ENCODE measurements around the genes DEFB126 and TCF15.

GRCh38 chr20:142514-142793, at the start of gene DEFB126:
Gene DEFB126 (plus strand): TSS chr20:142590.
- PRO-cap: no peak

DNA sequence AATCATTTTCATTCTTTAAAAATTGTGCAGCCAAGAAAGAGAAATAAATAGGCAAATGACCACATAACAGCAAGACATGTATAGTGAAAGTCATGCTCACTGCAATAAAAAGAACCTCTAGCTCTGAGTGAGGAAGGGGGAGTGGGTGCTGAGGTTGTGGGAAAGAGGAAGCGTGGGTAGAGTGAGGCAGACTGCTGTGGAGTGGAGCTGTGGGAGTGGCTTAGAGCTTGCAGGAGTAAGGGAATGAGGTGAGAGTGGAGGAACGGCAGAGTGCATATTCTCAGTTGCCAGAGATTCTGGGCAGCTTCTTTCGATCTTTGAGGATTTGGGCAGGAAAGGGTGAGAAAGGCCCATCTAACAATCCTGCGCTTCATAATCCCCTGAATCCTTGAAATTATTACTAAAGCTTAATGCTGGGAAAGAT, 10.5 kb downstream of the DEFB129 start:
- PRO-cap: no peak

- PRO-cap: no peak
These were observed 4.3 kb downstream of the SOX12 start for GRCh38 chr20:329394-330359.

- PRO-cap: bidirectional peak, plus-strand start at chr20:408098, minus-strand start at chr20:407922
These were observed 904 bp upstream of the RBCK1 start for GRCh38 chr20:406792-407998.

DNA sequence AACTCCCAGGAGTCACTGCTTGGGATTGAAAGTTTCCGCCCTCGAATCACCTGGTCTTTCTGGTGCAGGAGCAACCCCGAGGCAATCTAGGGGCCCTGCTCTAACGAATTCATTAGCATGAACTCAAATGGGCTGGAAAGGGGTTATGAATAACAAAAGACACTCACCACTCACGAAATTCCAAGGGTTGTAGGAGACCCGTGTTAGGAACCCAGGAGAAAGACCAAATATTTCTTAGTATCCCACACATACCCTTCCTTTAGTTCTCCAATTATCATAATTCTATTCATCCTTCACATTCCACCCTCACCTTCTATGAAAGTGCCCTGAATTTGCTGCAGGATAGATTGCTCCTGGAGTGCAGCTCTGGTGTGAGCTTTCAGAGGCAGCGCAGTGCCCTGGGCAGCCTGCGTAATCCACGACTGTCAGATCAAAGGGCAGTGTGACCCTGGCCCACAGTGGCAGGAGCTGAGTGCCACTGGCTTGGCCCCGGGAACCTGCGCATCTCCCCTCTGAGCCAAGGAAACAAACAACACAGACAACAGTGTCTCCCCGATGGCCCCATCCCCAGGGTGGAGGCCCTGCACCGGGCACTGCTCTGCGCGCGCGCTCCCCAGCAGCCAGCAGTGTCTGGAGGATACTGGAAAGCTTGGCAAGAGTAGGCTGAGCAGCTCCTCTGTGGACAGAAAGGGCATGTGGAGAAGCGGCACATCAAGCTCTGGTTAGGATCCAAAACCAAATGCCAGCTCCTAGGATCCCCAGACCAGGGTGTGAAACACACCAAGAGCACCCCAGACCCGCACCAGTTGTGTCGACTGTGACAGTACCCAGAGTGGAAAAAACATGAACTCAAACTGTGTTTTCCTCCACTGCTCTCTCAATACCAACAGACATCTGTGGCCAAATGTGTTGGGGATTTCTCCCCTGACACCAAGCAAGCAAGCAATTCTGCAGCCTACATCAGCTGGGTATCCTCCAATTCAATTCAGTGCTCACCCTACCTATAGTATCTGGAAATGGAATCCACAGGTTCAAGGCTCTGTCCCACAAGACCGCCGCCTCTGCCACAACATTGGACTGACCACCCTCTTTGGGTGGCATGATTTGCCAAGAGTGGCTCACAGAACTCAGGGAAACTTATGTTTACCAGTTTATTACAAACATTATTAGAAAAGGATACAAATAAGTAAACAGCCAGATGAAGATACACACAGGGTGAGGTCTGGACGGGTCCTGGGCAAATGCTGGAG, 26.7 kb downstream of the RBCK1 start:
- PRO-cap: no peak

DNA sequence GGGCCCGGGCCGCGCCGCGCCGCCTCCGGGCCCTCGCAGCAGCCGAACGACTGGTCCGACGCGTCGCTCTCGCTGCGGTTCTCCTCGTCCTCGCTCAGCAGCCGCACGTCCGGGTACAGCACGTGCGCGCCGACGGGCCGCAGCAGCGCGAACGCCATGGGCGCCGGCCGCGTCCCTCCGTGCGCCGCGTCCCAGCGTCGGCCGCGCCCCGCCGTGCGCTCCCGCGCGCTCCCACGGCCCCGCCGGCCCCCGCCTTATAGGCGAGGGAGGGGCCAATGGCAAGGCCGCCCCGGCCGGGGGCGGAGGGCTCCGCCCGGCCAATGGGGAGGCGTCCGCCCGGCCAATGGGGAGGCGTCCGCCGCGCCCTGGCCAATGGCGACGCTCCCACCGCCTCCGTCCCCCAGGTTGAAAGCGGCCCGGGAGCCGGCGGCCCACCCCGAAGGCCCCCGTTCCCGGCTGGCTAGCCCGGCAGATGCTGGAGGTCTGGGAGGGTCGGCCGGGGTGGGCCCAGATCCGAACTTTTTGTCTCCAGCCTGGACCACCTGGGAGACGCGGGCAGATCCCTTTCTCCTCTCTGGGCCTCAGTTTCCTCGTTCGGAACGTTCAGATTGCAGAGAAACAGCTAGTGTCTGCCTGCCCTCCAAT, at the start of gene TCF15:
TSS of gene TCF15 (minus strand) at position 230 of the 645 bp plus-strand sequence.
- PRO-cap: unidirectional peak, minus-strand start at position 230 of the sequence

- PRO-cap: no peak
These were observed 4.8 kb downstream of the SRXN1 start for GRCh38 chr20:647896-648869.

DNA sequence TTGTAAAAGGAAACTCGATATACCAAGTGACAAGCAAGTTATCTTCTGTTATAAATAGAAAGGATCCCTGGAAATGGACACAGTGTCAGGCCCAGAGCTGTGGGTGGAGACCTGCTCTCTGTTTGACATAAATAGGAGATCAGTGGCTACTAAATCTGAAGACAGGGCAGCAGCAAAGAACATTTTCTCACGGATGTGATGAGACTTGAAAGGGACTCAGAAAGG, 12.4 kb upstream of the FAM110A start:
- PRO-cap: no peak

- PRO-cap: no peak
These were observed 33.3 kb upstream of the ANGPT4 start for GRCh38 chr20:949423-949837.

DNA sequence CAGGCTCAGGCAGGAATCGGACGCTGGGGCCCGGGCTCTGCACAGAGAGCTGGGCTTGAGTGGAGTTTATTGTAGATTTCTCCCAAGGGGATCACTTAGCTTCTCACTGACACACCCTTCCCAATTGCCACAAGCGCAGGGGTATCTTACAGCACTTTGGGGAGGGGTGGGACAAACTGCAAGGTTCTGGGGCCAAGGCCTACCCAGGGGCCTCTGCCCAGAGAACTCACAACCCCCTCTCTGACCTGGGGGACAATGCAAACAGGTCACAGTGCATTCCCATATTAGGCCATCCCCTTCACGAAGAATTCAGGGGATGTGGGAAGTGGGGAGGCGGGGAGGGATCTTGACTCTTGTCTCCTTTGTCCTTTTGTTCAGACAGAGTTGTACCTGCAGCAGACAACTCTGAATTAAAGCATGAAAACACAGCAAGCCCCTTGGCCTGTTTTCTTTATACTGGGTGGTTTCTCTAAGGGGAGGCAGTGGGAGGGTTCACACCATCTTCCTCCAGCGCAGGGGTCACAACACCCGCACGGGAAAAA, 20.0 kb downstream of the SDCBP2 start:
- PRO-cap: no peak

- PRO-cap: no peak
These were observed 4.4 kb downstream of the SDCBP2 start for GRCh38 chr20:1324535-1324993.

GRCh38 chr20:1368873-1369656, 23.8 kb downstream of the FKBP1A start:
- PRO-cap: no peak

DNA sequence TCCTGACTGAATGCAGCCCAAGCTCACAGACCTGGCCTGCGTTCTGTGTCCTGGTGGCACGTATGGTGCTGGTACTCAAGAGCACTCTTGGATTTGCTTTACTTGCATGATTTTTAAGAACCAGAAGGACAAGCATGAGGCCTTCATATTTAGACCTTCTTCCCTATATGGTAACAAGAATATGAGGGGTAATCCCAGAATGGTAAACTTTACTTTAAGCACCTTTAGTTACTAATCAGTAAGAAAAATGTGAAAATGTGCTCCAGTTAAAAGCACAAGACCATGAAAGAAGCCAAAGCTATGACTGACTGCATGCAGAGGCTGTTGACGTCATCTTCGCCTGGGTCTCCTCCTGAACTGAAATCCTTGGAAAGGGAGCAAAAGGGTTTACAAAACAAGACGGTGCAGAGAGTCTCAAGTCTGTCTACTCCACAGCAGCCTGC, 10.3 kb downstream of the FKBP1A start:
- PRO-cap: no peak

GRCh38 chr20:1385666-1386515, 7.0 kb downstream of the FKBP1A start:
- PRO-cap: no peak

DNA sequence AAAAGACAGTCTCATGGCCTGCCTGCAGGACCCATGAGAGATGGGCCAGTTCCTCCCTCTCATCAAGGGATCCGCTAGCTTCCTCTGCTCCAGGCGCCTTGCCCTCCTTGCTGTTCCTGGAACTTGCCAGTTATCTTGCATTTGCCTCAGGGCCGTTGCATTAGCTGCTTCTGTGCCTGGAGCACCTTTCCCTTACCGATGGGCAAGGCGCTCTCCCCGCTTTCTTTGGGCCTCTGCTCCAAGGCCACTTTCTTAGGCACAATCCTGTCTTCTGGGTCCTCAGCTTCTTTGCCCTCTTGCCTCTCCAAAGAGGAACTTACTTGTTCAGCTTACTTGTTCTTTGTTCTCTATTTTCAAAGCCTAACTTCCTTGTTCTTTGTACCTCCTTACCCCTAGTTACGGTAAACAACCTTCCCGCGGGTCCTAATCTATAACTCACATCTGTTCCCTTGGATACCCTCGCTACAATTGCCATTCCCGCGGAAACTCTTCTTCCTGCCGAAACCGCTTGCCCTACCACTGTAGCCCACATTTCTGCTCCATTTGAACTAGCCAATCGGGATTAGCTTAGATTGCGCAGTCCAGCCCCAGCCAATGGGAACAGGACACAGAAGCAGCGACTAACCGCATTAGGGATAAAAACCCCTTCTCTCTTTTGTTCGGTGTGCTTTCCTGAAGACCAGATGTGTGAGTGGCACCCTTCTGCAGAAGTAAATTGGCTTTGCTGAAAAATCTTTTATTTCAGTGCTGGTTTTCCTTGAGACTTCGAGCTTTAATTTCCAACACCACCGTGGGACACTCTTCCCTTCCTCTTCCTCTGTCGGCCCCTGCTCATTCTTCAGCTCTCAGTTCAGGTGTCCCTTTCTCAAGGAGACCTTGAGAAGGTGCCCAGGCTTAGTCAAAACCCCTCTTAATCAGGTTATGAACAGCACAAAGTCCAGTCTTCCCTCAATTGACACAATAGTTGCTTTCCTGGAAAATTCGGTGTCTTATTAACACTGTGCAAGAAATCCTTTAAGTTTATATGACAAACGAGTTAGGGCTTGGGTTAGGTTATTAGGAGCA, 1.1 kb upstream of the NSFL1C start:
- PRO-cap: no peak

- PRO-cap: no peak
These were observed 3.4 kb upstream of the NSFL1C start for GRCh38 chr20:1469698-1470832.

DNA sequence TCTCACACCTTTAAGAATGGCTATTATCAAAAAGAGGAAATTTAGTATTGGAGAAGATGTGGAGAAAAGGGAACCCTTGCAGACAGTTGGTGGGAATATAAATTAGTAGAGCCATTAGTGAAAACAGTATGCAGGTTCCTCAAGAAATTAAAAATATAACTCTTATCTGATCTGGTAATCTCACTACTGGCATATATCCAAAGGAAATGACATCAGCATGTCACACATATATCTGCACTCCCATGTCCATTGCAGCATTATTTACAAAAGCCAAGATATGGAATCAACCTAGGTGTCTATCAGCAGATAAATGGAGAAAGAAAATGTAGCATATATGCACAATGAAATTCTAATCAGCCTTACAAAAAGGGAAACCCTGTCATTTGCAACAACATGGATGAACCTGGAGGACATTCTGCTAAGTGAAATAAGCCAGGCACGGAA, 2.6 kb downstream of the SIRPG start:
- PRO-cap: no peak

- PRO-cap: no peak
These were observed 16.7 kb upstream of the SIRPG start for GRCh38 chr20:1674291-1674719.

DNA sequence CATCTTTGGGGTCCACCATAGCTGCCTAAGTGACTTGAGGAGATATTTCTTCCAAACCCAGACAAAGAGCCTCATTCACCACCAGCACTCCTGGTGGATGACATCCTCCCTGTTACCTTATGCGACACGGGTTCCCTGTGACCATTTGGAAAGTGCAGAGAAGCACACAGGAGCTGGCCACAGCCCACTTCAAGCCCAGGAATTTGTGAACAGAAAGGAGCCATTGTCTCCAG, 83.6 kb upstream of the SIRPA start:
- PRO-cap: no peak

- PRO-cap: no peak
These were observed 62.5 kb upstream of the SIRPA start for GRCh38 chr20:1832691-1833046.